Measurements from ENCODE around the gene TGIF1.

DNA sequence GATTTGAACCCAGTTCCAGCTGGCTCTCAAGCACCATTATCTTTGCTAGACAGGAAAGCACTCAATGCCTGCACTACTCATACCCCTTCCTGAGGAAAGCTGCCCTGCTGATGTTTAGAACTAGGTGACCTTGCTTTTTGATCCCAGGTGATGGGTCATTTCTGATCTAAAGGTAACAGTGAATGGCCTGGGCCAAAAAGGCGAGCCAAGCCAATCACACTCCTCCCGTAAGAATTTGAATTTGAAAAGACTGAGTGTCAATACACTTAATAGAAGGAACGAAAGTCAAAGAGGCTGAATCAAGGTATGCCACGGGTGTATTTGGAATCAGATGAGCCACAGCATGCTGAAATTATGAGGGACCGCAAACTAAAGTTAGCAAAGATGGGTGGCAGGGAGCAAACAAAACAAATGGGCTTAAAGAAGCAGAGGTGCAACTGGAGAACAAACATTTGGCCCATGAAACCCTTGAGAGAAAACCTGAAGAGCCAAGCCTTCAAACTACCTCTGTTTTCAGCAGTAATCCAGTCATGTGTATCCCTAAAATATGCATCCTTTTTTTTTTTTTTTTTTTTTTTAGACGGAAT lies 11.3 kb upstream of the MYOM1 start:
- PRO-cap = no peak

DNA sequence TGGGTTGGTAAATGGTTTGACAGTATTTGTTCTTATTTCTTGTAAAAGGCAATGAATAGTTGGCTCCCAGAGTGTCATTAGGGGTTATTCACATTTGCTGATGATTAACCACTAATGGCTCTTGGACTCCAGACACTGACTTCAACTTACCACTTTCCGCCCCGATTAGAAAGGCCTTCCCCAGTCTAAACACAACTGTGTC lies 9.6 kb upstream of the TGIF1 start:
- PRO-cap = no peak

- PRO-cap = bidirectional peak, plus-strand start at chr18:3449055, minus-strand start at chr18:3448932
Measured at GRCh38 chr18:3448601-3449157, 1.3 kb upstream of the TGIF1 start.

DNA sequence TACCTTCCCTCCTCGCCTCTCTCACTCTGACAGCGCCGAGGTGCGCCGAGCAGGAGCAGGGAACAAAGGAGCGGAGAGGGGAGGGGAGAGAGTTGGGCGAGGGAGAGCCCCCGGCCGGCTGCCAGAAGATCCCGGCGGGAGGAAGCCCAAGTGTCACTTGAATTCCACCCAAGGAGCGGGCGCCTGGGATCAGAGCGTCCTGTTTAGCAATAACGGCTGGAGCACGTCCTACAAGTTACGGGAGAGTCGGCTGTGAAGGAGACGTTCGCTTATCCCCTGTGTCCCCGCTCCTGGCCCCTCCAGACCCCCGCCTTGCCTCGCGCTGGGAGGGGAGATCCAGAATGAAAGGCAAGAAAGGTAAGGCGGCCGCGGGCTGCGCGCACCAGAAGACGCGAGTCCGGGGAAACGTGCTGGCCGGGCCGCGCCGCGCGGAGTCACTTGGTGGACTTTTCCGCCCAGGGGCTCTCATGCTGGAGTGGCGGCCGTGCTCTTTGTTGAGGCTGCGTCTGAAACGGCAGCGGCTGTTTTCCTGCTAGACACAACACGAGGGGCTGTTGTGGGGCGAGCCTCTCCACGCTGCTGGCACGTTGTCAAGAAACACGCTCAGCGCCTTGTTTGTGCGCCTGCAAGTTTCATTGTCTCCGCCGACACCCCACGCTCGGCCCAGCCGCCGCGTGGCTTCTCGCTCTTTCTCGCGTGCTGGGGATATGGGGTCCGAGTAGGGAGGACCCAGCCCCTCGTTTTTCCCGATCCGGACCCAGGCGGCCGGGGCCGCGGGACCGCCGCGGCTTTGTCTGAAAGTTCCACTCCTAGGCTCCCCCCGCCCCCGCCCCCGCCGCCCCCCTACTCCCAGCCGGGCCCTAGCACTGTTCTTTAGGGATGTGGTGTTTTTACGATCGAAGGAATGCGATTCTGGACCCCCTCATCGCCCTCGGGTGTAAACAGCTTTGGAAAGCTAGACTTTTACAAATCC lies at the start of gene TGIF1:
TSS of gene TGIF1 (plus strand) at position 24 of the 973 bp plus-strand sequence.
- PRO-cap = bidirectional peak, plus-strand start at position 29 of the sequence, minus-strand start at position 25 of the sequence

DNA sequence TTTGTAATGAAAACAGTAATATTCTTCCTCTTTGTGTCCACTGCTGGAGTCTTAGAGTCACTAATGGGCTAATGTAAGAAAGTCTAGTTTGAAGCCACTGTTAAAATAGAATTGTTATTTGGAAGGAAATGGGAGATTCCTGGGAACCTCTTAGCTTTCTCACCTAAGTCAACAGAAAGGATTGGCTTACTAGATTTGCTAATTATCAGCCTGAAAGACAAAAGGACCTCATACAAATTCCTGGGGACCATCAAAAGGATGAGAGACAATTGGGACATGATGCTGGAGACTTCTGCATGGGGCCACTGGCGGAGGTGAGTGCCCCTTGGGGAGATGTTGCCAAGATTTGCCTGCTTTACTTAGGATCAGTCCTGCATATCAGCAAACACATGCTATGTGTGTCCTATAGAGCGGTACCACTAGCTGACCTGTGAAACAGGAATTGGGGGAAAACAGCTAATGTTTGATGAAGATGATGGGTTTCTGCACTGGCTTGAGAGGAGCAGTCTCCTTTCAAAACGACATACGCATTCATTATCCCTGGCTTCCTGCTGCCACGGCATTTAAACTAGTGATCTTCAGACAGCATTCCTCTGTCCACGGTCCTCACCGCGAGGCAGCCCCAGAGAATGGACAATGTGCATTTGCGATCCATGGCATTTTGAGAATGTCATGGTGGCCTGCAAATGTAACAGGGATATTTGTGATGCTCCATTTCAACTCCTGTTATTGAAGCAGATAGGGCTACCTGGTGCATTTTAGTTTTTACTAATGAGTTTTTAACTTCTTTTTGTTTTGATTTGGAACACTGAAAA lies 104.2 kb downstream of the TGIF1 start:
- PRO-cap = no peak

- PRO-cap = no peak
Measured at GRCh38 chr18:3584921-3585360, 135.0 kb downstream of the TGIF1 start.

DNA sequence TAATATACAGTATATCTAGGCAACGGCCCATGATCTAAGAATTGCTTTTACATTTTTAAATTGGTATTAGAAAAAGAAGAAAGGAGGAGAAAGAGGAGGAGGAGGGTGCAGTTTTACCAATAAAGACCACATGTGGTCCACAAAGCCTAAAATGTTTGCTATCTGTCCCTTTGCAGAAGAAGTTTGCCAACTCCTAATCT lies 175.2 kb upstream of the DLGAP1 start:
- PRO-cap = no peak

DNA sequence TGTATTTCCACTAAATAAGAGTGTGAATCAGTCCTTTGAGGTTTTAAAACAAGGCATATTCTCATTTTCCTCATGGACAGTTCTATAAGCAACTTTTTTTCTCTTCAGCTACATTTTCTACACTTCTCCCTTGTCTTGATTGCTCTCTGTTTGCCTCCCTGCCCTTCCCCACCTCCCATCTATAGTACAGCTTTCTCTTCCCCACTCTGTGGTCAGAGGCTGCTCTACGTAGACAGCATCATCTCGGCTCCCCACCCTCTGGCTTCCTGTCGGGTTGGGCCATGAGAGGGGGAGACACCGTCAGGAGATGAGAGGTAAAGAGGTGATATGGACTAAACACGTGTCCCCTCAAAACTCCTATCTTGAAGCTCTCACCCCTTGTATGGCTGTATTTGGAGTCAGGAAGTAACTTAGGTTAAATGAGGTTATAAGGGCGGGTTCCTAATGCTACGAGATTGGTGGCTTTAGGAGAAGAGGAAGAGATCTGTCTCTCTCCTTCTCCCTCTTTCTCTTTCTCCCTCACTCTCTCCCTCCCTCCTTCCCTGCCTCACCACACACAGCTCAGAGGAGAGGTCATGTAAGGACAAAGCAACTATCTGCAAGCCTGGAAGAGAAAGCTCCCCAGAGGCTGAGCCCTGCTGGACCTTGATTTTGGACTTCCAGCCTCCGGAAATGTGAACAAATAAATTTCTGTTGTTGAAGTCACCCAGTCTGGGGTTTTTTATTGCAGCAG lies 138.2 kb downstream of the AKAIN1 start:
- PRO-cap = no peak

DNA sequence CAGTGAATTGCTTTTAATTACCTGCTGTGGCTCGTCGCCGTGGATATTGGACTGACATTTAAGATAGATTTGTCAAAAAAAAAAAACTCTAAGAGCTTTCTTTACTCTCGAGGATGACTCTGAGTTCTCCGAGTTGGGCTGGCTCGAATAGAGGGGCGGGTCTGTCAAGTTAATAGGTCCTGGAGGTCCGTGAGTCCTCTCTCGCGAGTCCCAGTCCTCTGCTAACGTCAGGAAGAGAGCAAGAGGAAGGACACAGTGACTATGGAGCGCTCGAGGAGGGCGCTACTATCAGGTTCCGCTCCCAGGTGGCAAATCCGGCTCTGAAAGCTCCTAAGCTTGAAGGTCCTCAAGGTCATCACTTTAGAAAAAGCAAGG lies 361 bp upstream of the AKAIN1 start:
- PRO-cap = no peak

GRCh38 chr18:5294674-5295587 lies 595 bp downstream of the ZBTB14 start:
- PRO-cap = bidirectional peak, plus-strand start at chr18:5295506, minus-strand start at chr18:5295243

DNA sequence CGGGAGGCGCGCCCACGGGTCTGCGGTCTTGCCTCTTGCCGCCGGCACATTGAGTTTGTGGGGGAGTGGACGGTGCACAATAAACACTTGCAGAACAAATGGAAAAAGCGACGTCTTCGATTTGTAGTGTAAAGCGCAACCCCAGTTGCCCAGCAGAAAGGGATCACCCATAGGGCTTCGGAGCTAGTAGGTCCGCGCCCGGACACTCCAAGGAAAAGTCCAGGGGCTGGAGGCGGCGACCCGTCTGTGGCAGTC lies 976 bp upstream of the ZBTB14 start:
- PRO-cap = no peak

- PRO-cap = no peak
Measured at GRCh38 chr18:5296830-5297327, 1.4 kb upstream of the ZBTB14 start.

DNA sequence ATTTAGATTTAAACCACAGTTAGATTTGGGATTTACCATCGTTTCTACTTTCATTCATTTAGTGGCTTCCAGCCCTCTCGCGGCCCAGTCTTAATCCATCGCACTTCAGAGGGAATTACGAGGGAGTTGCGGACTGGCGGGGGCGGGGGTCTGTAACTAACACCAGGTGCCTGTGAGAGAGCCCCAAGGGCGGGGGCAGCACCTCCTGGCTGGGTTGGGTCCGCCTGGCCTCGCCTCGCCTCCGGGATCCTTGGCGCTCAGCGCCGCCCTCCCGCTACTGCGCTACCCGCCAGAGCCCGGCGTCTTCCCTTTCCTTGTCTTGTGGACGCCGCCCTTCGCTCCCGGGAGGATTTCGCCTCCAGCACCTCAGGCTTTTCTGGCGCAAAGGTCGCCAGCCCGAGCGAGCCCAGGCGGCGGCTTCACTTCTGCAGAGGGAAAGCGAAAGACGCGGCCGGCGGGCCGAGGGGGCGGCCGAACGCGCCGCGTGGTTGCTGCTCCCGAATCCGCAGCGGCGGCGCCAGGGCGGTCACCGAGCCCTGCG lies 84.5 kb upstream of the EPB41L3 start:
- PRO-cap = no peak

DNA sequence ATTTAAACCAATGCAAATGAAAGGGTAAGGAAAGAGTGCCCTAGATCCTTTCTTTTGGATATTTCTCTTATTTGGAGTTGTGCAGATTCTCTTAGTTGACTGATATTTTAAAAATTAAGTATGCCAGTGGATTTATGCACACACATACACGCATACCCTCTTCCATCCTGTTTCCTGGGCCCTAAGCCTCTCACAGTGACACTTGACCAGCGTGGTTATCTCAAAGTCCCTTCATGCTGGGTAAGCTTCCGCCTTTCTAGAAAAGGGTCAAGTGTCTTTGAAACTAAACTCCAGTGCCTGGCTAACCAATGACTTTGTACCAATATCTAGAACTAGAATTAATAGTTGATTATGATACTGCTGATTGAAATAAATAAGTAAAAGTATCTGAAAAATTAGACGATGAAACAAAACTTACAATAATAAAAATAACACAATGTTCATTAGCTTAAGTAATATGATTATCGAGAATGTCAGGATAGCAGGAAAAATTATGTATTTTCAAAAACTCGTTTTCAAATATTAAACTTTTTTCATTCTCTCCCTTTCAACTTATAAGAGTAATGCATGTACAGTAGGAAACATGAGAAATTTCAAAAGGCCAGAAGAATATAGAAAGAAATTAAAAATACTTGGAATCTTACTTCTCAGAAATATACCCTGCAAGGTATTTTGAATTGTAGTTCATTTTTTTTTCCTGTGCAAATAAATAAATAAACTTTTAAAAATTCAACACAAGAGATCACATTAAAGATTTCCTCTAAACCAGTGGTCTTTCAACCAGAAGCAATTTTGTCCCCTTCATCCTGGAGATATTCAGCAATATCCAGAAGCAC lies 144.4 kb upstream of the TMEM200C start:
- PRO-cap = no peak

DNA sequence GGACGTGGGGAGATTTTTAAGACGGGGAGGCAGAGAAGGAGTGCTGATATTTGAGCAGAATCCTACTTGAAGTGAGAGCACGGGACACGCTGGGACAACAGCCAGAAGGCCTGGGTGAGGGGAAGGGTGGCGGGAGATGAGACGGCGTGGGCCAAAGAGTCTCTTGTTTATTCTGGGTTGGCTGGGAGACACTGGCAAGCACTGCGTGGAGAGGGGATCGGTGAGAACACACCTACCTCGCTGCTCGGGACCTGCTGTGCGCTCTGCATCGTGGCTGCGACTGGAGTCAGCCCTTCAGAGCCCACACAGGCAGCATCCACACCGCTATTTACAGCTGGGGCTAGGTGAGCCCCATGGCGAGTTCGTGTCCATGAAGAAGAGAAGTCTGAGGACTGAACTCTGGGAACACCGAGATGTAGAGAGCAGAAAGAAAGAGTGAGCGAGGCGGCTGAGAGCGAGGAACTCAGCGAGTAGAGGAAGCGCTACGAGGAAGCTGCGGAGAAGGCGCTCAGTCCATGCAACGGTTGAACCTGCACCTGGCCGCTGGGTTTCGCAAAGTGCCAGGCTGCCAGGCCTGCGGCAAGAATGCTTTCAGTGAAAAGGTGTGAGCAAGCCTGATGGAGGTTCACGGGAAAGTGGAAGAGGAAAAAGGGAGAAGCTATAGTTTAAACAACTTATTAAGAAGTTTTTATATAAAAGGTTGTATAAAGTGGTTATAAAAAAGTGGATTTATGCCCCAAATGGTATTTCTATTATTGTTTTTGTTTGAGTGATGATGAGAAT lies 250.8 kb upstream of the TMEM200C start:
- PRO-cap = no peak

GRCh38 chr18:6311091-6311886 lies 103.4 kb downstream of the L3MBTL4 start:
- PRO-cap = no peak

GRCh38 chr18:6362860-6363059 lies 52.0 kb downstream of the L3MBTL4 start:
- PRO-cap = no peak

DNA sequence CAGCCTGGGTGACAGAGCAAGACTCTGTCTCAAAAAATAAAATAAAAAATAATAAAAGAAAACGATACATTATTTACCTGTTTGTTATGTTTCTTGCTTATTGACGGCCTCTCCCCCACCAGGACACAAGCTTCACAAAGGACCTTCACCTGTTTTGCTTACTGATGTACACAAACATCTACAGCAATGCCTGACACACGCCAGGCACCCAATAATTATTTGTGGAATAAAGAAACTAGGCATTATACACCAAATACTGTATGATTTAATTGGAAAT lies 20.3 kb downstream of the L3MBTL4 start:
- PRO-cap = no peak

GRCh38 chr18:6413493-6414451 lies 939 bp downstream of the L3MBTL4 start:
- PRO-cap = no peak

DNA sequence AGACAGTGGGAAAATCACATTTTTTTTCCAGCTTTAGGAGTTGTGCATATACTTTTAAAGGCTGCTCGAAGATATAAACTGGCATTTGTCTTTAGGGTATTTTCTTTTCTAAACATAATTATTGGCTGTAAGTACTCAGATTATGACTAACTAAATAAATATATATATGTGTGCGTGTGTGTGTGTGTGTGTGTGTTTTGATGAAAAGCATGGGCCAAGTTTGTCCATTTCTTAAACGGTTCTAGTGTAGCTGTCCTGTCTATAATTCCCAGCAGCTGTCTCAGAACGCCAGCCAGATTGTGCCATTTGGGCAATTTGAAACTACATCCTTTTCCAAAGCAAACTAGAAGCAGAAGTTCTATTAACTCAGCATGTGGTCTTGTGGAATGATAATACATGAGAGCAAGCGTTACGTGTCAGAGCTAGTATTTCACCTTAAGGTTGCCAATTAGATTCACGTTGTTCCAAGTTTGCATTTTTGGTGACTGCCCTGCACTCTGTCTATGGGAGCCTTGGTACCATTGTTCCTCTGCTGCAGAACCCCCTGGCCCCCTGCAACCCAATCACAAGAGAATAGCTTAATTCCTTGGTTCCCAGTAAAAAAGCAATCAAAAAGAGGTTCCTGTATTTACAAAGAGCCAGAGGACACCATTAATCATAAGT lies 1.7 kb downstream of the ARHGAP28 start:
- PRO-cap = no peak